Cerebellum (tissue), 5 donors: Measurements from ENCODE around the genes TTLL13, IQGAP1 and MAN2A2.

- PRO-cap, 3 experiments, result no peak in any of the 3 experiments
- RAMPAGE, long total RNA, result no peak
Observed at GRCh38 chr15:90231842-90232531, 1.8 kb downstream of the CIB1 start.

GRCh38 chr15:90249291-90249905, at the start of gene TTLL13:
Gene TTLL13, plus strand, starts transcription at chr15:90249556.
- PRO-cap, 3 experiments, result peak in 1 of 3 experiments; most common plus-strand start chr15:90249574 (in 1); most common minus-strand start chr15:90249387 (in 1)
- RAMPAGE, long total RNA, result no peak

DNA sequence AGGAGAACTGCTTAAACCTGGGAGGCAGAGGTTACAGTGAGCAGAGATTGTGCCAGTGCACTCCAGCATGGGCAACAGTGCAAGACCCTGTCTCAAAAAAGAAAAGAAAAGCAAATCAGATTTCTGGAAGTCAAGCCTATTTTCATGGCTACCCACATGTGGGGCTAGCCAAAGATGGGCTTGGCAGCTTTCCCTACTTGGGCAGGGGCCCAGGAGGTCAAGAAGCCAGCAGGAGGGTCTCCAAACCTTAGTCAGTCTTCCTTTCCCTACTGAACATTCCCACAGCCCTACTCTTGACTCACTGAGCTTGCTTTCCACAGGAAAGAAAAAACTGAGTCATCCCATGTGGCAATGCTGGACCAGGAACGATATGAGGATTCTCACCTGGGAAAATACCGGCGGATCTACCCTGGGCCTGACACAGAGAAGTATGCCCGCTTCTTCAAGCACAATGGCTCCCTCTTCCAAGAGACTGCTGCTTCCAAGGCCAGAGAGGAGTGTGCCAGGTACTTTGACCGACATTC, 3.7 kb upstream of the NGRN start:
- PRO-cap, 3 experiments, result no peak in any of the 3 experiments
- RAMPAGE, long total RNA, result no peak

DNA sequence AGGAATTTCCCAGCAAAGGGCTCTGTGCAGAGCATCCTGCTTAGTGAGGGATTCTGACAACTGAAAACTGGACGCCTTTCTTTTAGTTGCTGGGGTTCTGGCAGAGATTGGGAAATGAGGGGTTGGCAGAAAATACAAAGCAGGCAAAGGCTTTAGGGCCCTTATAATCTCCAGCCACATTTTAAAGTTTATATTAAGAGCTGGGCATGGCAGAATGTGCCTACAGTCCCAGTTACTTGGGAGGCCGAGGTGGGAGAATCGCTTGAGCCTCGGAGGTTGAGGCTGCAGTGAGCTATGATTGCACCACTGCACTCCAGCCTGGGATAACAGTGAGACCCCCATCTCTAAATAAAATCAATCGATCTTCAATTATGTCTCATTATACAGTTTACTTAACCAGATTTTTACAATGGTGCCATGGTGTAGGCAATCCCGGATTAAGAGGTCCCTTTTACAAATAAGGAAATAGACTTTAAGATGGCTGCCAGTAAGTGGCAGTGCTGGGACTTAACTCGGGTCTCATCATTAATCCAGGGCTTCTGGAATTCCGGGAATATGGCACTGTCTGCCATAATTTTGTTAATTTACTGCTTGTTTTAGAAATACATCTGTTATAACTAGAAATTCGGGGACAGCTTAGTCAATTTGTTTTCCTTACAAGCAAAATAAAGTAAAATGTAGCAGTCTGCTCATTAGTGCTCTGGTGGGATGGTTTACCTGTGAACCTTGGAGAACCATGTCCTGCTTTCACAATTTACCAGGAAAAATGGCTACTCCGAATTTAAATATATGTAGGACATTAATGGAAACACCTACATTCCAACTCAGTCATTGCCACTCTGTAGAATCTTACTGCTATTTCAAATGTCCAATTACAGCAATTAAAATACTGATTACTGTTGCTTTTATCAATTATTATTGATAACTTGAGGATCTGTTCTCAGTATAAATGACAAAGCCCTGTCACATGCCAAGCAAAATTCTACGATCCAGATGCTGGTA, 7.2 kb downstream of the NGRN start:
- PRO-cap, 3 experiments, result no peak in any of the 3 experiments
- RAMPAGE, long total RNA, result no peak

- PRO-cap, 3 experiments, result no peak in any of the 3 experiments
- RAMPAGE, long total RNA, result no peak
Observed at GRCh38 chr15:90346443-90346804, 5.7 kb upstream of the ZNF774 start.

DNA sequence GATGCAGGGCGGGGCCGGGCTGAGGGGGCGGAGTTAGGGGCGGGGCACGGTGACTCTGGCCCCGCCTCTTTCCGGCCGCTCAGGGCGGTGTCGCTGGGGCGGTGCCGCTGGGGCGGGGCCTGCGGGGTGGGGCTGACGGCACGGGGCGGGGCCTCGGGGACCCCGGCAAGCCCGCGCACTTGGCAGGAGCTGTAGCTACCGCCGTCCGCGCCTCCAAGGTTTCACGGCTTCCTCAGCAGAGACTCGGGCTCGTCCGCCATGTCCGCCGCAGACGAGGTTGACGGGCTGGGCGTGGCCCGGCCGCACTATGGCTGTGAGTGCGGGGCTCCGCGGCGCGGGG, at the start of gene IQGAP1:
Gene IQGAP1 (plus strand): TSS at position 159 of the 340 bp plus-strand sequence.
- PRO-cap, 3 experiments, result peak in 3 of 3 experiments; most common plus-strand start position 194 of the sequence (in 2)
- RAMPAGE, long total RNA, result no peak

GRCh38 chr15:90480984-90481272, 48.8 kb upstream of the CRTC3 start:
- PRO-cap, 3 experiments, result no peak in any of the 3 experiments
- RAMPAGE, long total RNA, result no peak

- PRO-cap, 3 experiments, result no peak in any of the 3 experiments
- RAMPAGE, long total RNA, result no peak
Observed at GRCh38 chr15:90486764-90487234, 42.9 kb upstream of the CRTC3 start.

- PRO-cap, 3 experiments, result no peak in any of the 3 experiments
- RAMPAGE, long total RNA, result no peak
Observed at GRCh38 chr15:90875141-90876176, 7.1 kb downstream of the FURIN start.

DNA sequence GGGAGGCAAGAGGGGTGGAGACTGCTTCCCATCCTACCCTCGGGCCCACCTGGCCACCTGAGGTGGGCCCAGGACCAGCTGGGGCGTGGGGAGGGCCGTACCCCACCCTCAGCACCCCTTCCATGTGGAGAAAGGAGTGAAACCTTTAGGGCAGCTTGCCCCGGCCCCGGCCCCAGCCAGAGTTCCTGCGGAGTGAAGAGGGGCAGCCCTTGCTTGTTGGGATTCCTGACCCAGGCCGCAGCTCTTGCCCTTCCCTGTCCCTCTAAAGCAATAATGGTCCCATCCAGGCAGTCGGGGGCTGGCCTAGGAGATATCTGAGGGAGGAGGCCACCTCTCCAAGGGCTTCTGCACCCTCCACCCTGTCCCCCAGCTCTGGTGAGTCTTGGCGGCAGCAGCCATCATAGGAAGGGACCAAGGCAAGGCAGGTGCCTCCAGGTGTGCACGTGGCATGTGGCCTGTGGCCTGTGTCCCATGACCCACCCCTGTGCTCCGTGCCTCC, 2.3 kb upstream of the FES start:
- PRO-cap, 3 experiments, result no peak in any of the 3 experiments
- RAMPAGE, long total RNA, result no peak

GRCh38 chr15:90886003-90886421, 1.7 kb downstream of the FES start:
- PRO-cap, 3 experiments, result no peak in any of the 3 experiments
- RAMPAGE, long total RNA, result no peak

GRCh38 chr15:90902822-90903672, at the start of gene MAN2A2:
Gene MAN2A2, plus strand, starts transcription at chr15:90903302.
- PRO-cap, 3 experiments, result peak in 3 of 3 experiments; most common plus-strand start chr15:90903302 (in 3); most common minus-strand start chr15:90903241 (in 3)
- RAMPAGE, long total RNA, result no peak

DNA sequence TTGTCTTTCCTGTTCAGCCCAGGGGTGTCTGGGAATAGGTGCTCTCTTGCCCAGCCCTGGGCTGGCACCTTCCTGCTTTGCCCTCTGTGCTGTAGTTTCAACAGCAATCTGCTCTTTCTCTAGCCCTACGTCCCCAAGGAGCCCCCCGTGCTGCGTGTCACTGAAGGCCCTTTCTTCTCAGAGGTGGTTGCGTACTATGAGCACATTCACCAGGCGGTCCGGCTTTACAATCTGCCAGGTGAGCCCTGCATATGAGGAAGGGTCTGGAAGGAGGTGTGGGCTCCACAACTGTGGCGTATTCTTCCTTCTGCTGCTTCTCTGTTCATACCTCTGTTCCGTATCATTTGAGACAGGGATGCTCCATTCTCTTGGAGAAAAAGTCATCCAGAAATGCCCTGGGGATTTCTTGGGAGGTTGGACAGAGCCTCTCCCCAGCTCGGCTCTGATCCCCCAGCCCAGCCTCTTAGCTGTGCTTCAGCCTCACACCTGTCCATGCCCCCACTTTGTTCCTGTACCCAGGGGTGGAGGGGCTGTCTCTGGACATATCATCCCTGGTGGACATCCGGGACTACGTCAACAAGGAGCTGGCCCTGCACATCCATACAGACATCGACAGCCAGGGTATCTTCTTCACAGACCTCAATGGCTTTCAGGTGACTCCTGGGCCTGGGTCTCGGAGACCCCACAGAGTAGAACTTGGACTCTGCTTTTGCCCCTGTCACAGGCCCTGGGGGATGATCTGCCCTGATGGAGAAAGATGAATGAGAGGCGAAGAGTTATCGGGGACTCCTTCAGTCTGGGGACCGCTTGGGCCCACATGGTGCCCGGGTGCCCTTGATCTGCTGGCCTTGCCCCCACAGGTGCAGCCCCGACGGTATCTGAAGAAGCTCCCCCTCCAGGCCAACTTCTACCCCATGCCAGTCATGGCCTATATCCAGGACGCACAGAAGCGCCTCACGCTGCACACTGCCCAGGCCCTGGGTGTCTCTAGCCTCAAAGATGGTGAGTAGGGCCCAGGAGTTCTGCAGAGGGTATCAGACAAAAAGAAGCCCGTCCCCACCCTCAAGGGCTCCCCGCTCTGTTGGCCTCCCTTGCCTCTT, 10.0 kb downstream of the MAN2A2 start:
- PRO-cap, 3 experiments, result no peak in any of the 3 experiments
- RAMPAGE, long total RNA, result no peak

DNA sequence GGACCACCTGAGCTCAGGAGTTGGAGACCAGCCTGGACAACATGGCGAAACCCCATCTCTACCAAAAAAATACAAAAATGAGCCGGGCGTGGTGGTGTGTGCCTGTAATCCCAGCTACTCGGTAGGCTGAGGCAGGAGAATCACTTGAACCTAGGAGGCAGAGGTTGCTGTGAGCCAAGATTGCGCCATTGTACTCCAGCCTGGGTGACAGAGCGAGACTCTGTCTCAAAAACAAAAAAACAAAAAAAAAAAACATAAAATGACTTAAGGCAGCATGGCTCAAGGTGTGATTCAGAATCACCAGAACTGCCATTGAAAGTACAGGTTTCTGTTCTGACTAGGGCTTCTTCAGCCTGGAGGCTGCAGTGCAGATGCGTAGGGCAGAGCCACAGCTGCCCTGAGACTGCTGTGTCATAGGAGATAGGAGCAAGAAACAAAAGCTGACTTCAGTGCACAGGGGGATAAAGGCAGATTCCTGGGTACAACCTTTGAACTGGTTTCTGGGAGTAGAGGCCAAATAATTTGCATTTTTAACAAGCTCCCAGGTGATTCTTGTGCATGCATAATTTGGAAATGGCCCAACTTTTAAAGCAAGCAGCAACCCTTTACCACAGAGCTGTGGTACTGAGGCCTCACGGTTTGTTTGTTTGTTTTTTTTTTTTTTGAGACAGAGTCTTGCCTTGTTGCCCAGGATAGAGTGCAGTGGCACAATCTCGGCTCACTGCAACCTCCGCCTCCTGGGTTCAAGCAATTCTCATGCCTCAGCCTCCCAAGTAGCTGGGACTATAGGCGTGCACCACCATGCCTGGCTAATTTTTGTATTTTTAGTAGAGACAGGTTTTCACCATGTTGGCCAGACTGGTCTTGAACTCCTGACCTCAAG, 9.4 kb downstream of the HDDC3 start:
- PRO-cap, 3 experiments, result no peak in any of the 3 experiments
- RAMPAGE, long total RNA, result no peak

DNA sequence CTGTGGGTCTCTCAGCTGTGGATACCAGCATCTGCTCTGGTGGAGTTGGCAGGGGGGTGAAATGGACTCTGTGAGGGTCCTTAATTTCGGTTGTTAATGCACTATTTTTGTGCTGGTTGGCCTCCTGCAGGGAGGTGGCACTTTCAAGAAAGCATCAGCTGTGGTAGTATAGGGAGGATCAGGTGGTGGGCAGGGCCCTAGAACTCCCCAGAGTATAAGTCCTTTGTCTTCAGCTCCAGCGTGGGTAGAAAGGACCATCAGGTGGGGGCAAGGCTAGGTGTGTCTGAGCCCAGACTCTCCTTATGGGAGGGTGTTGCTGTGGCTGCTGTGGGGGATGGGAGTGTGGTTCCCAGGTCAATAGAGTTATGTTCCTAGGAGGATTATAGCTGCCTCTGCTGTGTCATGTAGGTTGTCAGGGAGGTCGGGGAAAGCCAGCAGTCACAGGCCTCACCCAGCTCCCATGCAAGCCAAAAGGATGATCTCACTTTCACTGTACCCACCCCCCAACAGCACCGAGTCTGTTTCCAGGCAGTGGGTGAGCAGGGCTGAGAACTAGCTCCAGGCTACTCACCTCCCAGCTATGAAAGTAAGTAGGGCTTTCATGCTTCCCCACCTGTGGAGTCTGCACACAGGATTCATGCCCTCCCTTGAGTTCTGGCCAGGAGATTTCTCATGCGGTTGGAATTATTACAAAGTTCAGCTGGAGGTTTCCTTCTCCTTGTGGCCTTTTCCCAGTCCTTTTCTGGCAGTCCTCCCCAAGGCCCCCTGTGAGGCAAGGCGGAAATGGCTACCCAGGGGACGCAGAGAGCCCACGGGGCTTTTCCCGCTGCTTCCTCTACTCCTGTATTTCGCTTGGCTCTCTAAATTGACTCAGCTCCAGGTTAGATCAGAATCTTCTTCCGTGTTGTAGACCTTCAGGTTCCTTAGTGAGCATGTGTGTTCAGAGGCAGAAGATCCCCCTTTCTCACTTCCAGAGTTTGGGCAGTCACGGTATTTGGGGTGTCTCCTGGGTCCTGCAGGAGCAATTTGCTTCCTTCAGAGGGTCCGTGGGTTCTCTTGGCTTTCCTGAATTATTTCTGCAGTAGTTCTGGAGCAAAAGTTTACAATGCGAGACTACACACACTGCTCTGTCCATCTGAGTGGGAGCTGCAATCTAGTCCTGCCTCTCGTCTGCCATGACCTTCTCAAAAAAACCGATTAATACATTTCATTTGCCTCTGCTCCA, 356.2 kb downstream of the SV2B start:
- PRO-cap, 3 experiments, result no peak in any of the 3 experiments
- RAMPAGE, long total RNA, result no peak

GRCh38 chr15:91469903-91470413, 369.9 kb downstream of the SV2B start:
- PRO-cap, 3 experiments, result no peak in any of the 3 experiments
- RAMPAGE, long total RNA, result no peak

DNA sequence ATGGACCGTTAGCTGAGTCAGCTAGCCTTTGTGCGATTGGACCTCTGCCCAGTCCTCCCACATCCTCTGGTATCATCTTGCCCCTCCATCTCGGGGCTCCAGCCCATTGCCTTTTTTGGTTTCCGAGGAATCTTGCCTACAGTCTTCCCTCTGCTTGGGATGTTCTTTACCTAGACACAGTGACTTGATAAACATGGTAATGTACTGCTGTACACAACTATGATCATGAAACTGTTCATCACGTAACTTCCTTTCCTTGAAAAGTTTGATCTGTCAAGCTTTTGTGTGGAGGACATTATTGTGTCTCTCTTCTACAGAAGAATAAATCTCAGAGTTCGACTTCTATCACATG, 371.5 kb downstream of the SV2B start:
- PRO-cap, 3 experiments, result no peak in any of the 3 experiments
- RAMPAGE, long total RNA, result no peak

- PRO-cap, 3 experiments, result no peak in any of the 3 experiments
- RAMPAGE, long total RNA, result no peak
Observed at GRCh38 chr15:91496346-91496767, 357.2 kb upstream of the SLCO3A1 start.

DNA sequence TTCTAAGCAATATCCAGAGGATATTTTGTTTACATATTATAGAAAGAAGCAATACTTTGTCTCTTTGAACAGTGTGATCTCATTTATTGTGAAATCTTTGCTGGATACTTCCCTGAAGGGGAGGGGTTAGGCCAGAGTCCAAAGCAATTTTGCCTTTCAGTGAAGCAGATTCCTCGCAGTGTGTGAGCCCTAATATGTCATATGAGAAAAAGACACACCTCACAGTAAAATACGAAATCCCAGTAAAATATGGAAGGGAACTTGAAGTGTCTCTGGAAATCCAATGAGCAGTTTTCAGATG, 158.6 kb upstream of the SLCO3A1 start:
- PRO-cap, 3 experiments, result no peak in any of the 3 experiments
- RAMPAGE, long total RNA, result no peak

GRCh38 chr15:91861192-91861427, 7.6 kb downstream of the SLCO3A1 start:
- PRO-cap, 3 experiments, result no peak in any of the 3 experiments
- RAMPAGE, long total RNA, result no peak